Bronchus fibroblast of lung (primary cell): ENCODE measurements around a stretch of chr16.

GRCh38 chr16:46971942-46972482, 1.5 kb downstream of the DNAJA2 start:
- RAMPAGE, long total RNA, result no peak

DNA sequence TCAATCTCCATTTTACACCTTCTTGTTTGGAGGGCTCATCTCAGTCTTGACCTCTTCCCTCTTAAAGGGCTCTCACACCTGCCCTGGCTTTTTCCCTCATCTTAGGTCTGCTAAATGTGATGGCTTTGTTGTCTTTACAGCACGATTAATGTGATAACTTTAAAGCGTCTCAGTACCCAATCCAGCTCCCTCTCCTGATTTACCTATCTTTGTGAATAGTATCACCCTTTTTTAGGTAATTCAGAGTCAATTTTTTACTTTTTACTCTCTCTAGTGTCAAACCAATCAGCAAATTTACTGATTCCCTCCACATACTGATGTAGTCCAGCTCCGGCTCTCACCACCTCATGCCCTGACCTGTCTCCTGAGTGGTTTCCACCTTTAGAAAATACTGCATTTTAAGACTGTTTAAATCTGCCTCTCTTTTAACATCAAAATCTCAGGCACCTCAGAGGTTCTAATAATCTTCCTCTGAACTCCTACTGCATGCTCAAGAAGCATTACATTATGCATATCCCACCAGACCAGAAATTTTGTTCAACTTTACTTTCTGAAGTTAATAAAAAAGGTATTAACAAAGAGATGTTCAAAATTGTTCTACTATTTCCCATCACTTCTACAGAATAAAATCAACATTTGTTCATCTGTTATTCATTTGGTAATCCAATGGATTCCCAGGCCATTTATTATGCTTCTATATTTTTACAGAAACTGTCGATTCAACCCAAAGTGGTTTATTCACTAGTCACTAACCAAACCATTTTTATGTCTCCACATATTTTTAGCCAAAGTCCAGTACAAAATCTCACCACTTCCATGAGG, 98.8 kb downstream of the ITFG1 start:
- RAMPAGE, long total RNA, result no peak

GRCh38 chr16:48365370-48366485, 19.5 kb downstream of the SIAH1 start:
- RAMPAGE, long total RNA, result no peak

- RAMPAGE, long total RNA, result no peak
These were observed 12.0 kb downstream of the SIAH1 start for GRCh38 chr16:48373085-48373684.

- RAMPAGE, long total RNA, result no peak
These were observed 11.5 kb downstream of the SIAH1 start for GRCh38 chr16:48373685-48374152.

DNA sequence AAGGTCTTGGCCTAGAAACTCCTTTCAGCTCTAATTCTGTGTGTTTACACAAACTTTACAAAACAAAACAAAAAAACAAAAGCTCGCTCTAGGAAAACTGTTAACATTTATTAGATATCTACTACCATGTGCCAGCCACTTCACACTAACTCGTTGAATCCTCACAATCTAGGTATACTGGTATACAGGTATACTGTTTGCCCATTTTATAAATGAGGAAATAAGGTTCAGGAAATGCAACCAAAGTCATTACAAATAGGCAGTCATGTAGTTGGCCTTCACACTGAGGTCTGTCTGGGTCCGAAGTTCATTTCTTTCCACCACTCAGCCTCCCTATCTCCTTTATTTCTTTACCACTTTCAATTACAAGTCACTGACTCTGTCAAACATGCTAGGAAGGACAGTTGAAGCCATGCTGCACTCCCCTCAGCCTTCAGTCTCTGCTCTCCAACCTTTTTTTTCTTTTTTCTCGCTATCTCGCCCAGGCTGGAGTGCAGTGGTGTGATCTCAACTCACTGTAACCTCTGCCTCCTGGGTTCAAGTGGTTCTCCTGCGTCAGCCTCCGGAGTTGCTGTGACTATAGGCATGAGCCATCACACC, 20.7 kb upstream of the SIAH1 start:
- RAMPAGE, long total RNA, result no peak

GRCh38 chr16:48501755-48502551, 108.0 kb downstream of the N4BP1 start:
- RAMPAGE, long total RNA, result no peak

GRCh38 chr16:48612975-48613525, 3.1 kb upstream of the N4BP1 start:
- RAMPAGE, long total RNA, result no peak

GRCh38 chr16:48623182-48624235, 13.5 kb upstream of the N4BP1 start:
- RAMPAGE, long total RNA, result no peak

GRCh38 chr16:48630097-48630771, 20.3 kb upstream of the N4BP1 start:
- RAMPAGE, long total RNA, result no peak

- RAMPAGE, long total RNA, result no peak
These were observed 149.0 kb downstream of the CBLN1 start for GRCh38 chr16:49132701-49133032.

DNA sequence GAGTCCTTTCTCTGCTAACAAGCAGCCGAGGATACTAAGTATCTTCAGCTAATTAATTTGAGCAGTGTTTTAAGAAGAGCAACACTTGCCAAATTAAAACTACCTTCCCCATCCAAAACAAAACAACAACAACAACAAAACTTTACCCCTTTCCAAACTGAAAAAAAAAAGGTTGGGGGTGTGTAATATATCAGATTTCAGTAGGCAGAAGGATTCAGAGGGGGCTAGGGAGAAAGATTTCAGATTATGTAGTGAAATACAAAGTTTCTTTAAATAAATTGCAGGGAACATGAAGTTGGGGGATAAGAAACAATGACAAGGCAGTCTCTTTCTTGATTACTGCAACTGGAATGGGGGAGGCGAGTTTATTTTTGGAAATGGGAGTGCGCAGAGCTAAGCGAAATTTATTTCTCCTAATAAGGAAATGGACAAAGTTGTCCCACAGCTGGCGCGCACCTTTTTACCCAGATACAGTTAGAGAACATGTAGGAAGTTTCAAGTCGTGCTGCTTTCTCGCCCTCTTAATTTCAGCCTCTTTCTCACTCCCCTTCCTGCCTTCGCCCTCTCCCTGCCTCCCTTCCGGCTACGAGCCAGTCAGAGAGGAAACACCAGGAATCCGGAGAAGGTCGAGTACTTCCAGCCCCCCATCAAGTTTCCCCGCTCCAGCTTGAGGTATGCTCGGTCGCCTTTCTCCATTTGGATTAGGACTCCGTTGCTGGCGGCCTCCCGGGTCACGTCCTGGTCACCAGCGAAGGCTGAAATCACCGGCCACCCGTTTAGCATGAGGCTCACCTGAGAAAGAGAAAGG, 2.6 kb downstream of the CBLN1 start:
- RAMPAGE, long total RNA, result no peak

DNA sequence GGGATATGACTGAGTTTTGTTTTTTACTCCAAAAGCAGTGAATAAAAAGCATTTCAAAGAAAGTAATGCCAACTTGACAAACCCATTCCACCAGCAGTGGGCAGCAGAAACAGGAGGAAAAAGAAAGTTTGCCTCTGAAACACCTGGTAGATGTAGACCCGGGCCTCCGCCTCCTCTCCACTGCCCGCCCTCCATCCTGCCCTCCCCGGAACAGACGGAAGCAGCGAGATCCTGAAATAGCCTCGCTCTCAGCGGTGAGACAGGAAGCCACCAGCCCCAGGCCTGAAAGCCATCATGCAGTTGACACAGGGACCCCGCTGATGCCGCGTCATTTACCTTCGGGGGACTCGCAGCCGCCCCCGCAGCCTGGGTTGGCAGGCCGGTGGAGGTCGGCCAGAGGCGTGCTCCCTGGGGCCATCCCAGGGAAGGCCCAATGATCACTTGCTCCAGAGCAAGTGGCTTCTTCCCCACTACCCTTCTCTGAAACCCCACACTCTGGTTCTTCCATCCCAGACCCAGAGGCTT, 67.8 kb downstream of the C16orf78 start:
- RAMPAGE, long total RNA, result no peak

DNA sequence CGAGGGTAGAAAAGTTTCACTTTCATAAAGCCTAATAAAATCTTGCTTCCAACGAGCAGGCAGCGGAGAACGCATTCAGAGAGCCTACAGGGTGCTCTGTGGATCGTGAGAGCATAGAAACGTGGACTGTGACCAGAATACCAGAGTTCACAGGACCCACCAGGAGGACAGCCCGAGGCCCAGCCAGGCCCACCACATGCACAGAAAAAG, 207.1 kb downstream of the C16orf78 start:
- RAMPAGE, long total RNA, result no peak

DNA sequence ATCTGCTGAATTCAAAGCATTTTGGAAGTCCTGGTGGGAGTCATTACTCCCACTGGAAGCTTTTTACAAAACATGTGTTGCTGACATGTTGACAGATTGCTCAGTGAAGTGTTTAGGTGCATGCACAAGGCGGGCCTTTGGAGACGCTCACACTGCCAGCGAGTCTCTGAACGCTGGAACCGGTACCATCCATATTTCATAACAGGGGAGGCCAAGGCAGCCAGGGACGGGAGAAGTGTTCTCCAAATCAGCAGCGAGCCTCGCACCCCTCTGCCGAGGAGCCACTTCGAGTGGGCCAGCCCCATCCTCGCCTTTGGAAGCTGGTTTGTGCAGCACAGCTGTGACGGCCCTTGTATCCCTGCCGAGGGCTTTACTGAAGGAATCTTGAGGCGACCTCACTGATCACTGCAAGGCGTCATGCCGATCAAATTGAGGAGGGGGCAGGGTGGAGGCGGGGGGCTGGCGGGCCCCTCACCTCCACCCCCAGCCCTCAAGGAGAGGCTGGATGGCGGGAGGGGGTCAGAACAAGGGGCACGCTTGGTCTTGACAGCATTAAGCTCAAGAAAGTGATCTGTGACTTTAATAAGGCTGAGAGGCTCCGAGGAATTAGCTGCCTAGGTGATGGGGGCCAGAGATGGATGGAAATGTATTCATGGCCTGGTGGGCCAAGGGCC, 153.7 kb downstream of the ZNF423 start:
- RAMPAGE, long total RNA, result no peak

DNA sequence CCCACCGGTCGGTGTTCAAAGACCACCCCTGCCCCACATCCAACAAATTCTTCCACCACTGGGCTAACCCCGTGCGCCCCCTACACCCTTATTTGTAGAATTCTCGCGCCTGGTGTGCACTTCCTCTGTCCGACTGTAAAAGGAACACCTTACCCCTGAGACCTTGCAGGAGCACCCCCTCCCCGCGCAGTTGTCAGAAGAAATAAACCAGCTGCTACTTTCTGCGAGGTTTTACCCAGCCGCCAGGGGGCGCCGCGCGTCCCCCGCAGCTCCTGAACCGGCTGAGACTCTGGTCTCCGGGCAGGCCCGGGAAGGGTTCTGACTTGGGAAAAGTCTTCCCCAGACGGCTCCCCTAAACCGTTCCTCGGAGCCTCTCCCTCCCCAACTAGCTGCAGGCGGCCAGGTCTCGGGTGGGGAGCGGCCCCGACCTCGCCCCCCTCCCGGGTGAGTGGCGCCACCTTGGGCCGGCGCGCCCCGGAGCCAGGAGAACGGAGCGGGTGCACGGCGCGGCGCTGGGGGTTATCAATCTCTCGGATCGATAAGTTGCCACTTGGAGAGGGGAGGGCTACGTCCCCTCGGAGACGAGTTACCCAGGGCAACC, 1.8 kb upstream of the ZNF423 start:
- RAMPAGE, long total RNA, result no peak

- RAMPAGE, long total RNA, result no peak
These were observed 2.5 kb upstream of the ZNF423 start for GRCh38 chr16:49858219-49859071.

DNA sequence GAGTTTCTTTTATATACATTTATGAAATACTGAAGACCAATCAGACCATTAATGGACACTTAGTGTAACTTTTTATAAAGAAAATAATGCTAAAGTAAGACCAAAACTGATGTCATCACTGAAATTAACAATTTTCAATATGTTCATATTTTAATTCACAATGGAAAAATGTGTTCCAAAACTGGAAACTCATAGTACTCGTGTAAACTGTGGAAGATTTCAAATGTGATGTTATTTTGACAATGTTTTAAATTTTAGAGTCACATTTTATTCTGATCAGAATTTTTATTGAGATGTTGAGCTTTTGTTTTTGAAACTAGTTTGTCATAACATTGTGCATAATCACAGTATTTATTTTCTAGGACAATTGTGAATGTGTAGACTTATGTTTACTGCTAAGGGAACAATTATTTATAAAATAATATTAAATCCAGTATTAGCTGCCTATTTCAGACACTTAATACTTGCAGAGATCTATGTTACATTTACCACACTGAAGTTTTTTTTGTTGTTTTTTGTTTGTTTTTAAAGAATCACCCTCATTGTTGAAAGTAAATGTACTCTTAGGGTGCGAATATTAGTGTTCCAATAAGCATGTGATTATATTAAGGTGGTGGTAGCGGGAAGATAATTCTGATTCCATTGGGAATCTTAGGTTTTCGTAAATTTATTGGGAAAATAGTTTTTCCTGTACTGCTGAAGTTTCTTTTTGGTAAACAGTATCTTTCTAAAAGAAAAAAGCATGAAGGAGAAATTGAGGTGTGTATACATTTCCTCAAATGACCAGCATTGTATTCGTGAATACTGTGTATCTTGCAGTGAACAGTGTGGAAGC, 35.2 kb upstream of the ADCY7 start:
- RAMPAGE, long total RNA, result no peak

DNA sequence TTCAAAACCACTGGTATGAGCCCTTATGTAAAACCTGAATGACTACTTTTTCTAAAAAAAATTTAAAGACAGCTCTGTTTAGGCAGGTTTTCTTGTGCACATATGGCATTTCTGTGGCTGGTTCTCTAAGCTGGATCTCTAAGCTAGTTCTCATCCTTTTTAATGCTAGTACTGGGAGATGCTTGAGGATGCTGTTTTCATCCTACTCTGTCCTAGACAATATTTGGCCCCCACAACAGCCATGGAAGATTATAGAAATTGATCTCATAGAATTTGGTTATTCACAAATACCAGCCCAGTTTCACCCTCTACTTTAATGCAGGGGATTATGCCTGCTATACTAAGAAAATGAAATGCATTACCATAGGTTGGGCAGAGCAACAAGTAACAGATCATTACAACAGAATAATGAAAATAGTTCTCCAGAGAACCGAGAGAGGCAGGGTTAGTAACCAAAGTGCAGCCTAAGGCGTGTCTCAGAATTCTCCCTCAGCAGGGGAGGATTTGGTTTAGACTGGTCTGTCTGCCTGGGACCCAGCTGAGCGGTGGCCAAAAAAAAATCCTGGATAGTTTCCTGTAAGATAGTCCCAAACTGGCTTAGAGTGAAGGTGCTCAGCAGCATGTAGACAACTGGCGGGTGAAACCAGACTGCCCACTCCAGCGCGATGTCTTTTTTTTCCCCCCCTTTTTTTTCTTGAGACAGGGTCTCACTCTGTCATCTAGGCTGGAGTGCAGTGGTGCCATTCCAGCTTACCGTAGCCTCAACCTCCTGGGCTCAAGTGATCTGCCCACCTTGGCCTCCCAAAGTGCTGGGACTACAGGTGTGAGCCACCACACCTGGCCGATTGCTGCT, 30.8 kb upstream of the ADCY7 start:
- RAMPAGE, long total RNA, result no peak

GRCh38 chr16:50267424-50267982, 1.2 kb downstream of the ADCY7 start:
- RAMPAGE, long total RNA, result no peak